Right common carotid artery plus branches (tissue), 1 donor: ENCODE measurements around a stretch of chr22.

- PRO-cap, result no peak
Measured at GRCh38 chr22:46710624-46711587, 27.1 kb downstream of the CERK start.

DNA sequence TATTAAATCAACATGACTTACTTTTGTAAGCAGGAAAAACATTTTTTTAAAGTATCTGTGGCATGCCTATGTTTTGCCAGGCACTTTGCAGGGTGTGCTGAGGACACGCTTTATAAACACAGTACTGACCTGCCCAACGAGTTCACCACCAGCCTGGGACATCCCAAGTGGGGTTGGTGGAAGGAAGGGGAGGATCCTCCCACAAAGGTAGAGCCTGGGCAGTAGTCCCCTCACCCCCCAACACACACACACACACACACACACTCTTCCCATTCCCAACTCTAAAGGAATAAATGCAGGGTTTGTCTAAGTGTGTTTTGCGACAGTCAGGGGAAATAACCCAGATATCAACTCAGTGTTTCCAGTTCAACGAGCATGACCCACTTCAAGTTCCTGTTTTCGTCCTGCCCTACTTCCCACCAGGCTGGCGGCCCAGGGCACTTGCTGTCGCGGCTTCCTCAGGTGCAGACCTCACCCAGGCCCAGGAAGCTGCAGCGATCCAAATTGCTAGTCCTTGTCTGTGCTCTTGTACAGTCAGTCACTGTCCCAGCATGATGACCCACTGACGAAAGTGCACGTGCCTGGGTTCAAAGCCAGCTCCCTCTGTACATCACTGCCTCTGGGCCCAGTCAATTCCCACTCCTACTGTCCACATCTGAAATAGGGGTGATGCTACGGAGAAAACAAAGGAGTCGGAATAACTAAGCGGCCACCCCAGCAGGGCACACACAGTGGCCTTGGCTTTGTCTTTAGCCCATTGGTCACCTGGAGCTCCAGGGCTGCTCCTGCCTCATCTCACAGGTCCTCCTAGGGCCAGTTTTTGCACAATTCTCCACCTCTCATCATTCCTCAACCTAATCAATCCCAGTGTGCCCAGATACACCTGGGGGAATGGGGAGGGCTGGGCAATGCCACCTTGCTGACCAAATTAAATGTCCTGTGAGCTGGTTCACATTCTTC is 2.9 kb downstream of the CERK start:
- PRO-cap, result unidirectional peak, plus-strand start at position 440 of the sequence

GRCh38 chr22:46770552-46771253 is 8.3 kb downstream of the TBC1D22A start:
- PRO-cap, result no peak

DNA sequence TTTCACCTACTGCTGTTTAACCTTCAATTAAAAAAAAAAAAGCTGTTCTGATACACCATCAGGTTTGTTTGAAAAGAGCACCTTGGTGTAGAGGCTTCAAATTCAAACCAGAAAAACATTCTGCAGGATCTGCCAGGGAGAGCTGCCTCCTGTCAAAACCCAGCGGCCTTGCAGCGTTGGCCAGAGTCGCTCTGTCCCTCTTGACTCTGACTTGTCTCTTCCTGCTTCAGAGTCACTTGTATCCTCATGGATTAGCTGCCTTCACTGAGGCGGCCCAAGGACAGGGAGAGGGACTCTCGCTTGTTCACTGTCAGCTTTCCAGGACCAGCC is 17.9 kb downstream of the TBC1D22A start:
- PRO-cap, result no peak

- PRO-cap, result no peak
Measured at GRCh38 chr22:46801349-46801748, 38.9 kb downstream of the TBC1D22A start.

DNA sequence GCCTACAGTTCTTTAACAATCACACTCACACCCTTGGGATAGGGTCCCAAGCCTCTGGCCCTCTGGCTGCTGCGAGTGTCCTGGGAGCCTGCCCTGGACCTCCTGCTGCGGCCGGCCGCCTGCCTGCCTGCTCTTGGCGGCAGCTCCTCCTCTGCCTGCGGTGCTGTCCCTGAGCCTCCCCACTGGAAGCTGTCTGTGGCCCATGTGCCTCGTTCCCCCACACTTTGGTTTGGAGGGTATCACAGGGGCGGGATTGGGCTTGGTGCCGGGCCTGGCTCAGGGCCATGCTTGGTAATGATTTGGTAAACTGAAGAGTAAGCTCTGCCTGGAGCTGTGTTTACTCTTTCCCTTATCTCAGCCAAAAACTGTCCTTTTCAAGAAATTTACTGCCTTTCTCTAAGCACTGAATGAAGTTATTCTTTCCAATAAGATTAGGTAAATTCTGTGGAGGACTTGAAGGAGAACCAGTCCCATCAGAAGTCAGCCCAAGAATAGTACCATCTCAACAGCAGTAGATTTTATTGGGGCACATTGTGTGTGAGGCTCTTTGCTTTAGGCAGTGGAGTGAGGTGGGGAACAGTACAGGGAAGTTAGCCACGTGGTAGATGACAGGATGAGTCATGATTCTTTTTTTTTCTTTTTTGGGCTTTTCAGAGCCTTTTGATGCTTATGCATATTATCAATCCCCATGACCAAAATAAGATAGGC is 53.7 kb downstream of the TBC1D22A start:
- PRO-cap, result no peak

GRCh38 chr22:46835299-46836116 is 73.1 kb downstream of the TBC1D22A start:
- PRO-cap, result no peak

DNA sequence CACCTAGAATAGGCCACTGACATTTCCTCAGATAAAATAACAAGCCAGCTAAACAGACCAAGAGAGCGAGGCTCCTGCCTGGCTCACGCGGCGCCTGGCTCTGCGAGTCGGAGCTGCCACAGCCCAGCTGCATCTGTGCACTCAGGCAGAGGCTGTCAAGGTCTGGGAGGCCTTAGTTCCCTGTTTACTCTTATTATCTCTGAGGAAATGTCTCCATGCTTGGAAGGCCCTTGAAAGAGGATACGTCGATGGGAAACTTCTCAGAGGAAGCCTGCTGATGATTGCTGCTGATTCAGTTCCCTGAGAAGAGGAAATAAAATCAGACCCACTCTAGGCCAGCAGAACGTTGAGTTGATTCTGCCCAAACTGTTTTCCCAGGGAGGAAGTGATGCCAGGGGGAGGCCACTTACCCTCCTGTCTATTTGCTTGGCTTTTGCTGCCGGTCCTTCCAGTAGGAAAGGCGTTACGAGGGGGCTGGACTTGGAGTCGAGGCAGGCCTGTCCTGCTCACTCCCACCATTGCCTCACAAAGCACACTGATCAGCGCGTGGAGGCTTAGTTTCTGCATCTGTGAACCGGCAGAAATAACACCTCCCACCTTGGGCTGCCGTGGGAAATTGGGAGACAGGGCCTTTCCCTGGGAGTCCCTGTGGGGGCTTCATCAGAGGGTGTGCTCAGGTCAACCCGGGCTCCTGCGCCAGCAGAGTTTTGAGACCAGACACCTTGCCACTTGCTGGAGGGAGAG is 208.9 kb downstream of the TBC1D22A start:
- PRO-cap, result no peak

GRCh38 chr22:47143965-47144844 is 381.8 kb downstream of the TBC1D22A start:
- PRO-cap, result no peak

- PRO-cap, result no peak
Measured at GRCh38 chr22:48090530-48090853, 398.9 kb upstream of the TAFA5 start.

GRCh38 chr22:48489912-48490563 is 685 bp downstream of the TAFA5 start:
- PRO-cap, result no peak

- PRO-cap, result no peak
Measured at GRCh38 chr22:48834481-48834764, 345.1 kb downstream of the TAFA5 start.

DNA sequence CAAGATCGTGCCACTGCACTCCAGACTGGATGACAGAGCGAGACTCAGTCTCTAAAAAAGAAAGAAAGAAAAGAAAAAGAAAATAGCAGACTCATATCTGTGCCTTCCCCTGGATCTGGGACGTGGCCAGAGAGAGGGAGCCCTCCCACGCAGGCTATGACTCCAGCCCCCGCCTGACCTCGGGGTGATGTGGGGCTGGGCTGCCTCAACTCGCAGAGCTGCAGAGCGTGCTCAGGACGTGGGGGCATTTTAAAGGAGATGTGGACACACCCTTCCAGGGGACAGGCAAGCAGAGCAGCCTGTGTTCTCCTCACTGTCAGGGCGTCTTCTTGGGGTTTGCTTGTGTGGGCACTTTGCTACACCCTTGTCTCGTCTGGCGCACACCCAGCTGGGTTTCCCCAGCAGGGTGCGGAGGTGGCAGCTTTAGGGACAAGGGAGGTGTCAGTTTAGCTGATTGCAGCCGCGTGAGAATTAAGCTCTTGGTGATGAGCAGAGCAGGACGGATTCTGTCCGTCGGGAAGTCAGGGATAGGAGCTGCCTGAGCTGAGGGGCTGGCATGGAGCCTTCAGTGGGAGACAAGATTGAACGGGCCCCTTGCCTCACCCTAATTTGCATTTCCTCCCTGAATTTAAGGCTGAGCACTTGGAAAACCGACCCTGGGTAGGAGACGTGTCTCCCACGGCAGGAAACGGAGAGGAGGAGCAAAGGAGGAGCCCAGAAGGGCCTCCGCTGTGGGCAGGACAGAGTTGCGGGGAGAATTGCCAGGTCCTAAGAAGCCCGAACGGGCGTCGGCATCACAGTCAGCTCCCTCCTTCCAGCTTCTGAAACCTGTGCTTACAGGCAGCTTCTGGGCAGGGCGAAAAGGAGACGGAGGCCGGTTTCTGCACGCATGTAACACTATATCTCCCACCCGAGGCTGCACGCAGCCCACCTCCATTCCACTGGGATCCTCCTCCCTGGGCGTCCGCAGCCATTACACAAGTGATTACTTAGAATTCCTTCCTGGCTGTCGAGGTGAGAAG is 346.1 kb downstream of the BRD1 start:
- PRO-cap, result no peak

GRCh38 chr22:49607047-49607785 is 220.5 kb downstream of the BRD1 start:
- PRO-cap, result no peak

DNA sequence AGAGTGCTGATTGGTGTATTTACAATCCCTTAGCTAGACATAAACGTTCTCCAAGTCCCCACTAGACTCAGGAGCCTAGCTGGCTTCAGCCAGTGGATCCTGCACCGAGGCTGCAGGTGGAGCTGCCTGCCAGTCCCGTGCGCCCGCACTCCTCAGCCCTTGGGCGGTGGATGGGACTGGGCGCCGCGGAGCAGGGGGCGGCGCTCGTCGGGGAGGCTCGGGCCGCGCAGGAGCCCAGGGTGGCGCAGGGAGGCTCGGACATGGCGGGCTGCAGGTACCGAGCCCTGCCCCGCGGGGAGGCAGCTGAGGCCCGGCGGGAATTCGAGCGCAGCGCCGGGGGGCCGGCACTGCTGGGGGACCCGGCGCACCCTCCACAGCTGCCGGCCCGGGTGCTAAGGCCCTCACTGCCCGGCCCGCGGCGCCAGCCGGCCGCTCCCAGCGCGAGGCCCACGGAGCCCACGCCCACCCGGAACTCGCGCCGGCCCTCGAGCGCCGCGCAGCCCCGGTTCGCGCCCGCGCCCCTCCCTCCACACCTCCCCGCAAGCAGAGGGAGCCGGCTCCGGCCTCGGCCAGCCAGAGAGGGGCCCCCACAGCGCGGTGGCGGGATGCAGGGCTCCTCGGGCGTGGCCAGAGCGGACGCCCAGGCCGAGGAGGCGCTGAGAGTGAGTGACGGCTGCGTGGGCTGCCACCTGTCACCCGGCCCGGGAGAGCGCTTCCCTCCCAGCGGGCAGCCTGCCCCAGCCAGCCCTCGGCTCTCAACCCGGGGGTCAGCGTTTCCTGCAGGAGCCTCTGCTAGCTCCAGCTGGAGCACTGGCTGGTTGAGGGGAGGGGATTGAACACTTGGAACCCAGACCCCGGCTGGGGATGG is 157.4 kb downstream of the BRD1 start:
- PRO-cap, result unidirectional peak, plus-strand start at position 92 of the sequence

- PRO-cap, result no peak
Measured at GRCh38 chr22:49678180-49678640, 149.5 kb downstream of the BRD1 start.

DNA sequence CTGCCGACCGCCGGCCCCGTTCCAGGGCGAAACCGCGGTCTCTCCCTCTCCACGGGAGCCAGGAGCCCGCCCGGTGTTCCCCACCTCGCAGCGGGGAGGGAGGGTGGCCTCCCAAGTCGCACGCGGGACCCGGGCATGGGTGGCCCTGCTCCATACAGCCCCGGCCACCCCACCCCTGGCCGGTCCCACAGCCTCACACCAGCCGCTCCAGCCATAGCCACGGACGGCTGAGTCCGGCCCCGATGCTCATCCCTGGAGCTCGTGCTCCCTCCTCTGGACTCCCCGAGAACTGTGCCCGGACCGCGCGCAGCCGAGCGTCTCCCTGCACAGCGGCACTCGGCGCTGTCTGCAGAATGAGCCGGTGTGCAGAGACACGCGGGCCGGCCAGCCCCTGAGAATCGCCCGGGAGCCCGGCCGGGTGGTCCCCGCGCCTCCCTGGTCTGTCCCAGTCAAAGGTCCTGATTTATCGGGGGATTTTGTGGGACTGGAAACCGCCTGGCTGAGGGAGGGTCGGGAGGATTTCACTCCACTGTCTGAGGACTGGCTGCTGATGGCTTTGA is 102.8 kb downstream of the BRD1 start:
- PRO-cap, result no peak

- PRO-cap, result no peak
Measured at GRCh38 chr22:49773847-49774363, 53.8 kb downstream of the BRD1 start.

- PRO-cap, result no peak
Measured at GRCh38 chr22:49775180-49775737, 52.4 kb downstream of the BRD1 start.

- PRO-cap, result no peak
Measured at GRCh38 chr22:49825095-49825364, 2.6 kb downstream of the BRD1 start.